Epithelial cell of prostate (primary cell): ENCODE measurements around a stretch of chr9.

DNA sequence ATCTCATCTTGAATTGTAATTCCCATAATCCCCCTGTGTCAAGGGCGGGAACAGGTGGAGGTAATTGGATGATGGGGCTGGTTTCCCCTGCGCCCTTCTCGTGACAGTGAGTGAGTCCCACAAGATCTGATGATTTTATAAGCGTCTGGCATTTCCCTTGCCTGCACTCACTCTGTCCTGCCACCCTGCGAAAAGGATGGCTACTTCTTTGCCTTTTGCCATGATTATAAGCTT is 902 bp upstream of the RUSC2 start:
- RRBS = no CpG with 5 or more reads among the region's 5 CpGs

DNA sequence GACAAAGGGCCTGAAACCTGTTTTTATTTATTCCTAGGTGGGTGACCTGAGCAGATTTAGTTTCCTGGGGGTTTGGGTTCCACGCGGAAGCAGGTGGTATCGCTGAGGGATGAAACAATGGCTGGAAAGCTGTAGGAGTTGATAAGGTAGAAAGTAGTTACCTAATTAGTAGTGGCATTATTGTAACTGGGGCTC is 1.1 kb downstream of the RUSC2 start:
- RRBS = no CpG with 5 or more reads among the region's 3 CpGs

DNA sequence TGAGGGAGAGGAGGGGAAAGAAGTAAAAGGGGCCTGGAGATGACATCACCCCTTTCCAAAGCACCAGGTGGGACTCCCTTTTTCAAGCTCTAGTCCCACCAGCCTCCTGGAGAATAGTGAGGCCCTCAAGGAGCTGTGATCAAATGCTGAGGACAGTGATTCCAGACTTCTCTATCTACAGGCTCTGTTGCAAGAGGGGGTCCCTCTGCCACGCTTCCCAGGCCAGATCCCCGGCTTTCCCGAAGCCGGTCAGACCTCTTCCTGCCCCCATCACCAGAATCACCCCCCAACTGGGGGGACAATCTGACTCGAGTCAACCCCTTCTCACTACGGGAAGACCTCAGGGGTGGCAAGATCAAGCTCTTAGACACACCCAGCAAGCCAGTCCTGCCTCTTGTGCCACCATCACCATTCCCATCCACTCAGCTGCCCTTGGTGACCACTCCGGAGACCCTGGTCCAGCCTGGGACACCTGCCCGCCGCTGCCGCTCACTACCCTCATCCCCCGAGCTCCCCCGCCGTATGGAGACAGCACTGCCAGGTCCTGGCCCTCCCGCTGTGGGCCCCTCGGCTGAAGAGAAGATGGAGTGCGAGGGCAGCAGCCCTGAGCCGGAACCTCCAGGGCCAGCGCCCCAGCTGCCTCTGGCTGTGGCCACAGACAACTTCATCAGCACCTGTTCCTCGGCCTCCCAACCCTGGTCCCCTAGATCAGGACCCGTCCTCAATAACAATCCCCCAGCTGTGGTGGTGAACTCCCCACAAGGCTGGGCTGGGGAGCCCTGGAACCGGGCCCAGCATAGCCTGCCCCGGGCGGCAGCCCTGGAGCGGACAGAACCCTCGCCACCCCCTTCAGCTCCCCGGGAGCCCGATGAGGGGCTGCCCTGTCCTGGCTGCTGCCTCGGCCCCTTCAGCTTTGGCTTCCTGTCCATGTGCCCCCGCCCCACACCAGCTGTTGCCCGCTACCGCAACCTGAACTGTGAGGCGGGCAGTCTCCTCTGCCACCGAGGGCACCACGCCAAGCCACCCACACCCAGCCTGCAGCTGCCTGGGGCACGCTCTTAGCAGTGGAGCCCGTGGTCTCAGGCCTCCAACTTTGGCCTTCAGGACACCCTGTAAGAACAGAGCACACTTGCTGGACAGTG is 4.0 kb downstream of the TESK1 start:
- RRBS = 80% methylated on average over 5 of the region's 36 CpGs

DNA sequence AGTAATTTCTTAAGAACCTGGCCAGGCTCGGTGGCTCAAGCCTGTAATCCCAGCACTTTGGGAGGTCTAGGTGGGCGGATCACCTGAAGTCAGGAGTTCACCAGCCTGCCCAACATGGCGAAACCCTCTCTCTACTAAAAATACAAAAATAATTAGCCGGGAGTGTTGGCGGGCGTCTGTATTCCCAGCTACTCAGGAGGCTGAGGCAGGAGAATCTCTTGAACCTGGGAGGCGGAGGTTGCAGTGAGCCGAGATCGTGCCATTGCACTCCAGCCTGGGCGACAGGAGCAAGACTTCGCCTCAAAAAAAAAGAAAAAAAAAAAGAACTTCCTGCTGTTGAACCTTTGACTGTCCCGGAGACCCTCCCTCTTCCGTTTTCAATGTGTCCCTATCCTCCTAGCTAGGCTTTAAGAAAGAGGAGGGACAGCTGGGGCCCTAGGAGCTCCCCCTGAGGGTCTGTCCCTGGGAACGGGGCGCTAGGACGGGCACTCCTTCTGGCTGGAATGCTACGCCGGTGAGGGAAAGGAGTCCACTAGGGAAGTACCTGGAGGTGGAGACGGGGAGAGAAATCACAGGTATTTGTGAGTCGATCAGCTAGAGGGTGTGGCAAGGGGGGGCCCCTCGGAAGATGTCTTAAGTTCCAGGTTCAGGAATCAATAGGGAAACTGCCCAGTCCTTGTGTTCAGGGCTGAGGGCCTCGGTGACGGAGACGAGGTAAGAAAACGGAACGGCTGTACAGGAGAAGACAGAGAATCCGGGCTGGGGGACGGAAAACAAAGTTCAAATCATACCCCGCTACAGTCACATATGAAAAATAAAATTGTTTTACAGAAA is 4.7 kb downstream of the SIT1 start:
- RRBS = no CpG with 5 or more reads among the region's 29 CpGs

GRCh38 chr9:35664098-35664857 is 717 bp downstream of the ARHGEF39 start:
- RRBS = no CpG with 5 or more reads among the region's 10 CpGs

- RRBS = no CpG with 5 or more reads among the region's 12 CpGs
These were observed 19.2 kb downstream of the TLN1 start for GRCh38 chr9:35712661-35713408.

GRCh38 chr9:35726617-35727359 is 5.2 kb downstream of the TLN1 start:
- RRBS = no CpG with 5 or more reads among the region's 5 CpGs

DNA sequence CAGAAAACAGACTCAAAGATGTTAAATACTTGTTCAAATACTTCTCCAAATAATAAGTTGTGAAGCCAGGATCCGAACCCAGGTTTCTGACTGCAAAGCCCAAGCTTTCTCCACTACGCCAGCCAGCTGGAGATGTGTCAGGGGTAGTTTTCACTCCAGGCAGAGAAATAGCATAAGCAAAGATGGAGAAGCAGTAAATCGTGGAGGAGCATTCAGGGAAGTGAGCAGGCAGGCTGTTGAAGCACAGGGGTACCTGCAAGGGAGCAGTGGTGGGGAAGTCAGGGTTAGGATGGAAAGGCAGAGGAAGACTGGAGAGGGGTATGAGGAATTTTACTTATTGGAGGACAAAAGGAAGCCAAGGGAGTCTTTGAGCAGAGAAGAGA is 2.9 kb downstream of the TLN1 start:
- RRBS = no CpG with 5 or more reads among the region's 3 CpGs

- RRBS = no CpG with 5 or more reads among the region's 13 CpGs
These were observed 5.8 kb downstream of the CREB3 start for GRCh38 chr9:35737977-35738966.

- RRBS = under 1% methylated on average over 12 of the region's 45 CpGs
These were observed 604 bp downstream of the HINT2 start for GRCh38 chr9:35813933-35814943.

- RRBS = no CpG with 5 or more reads among the region's 10 CpGs
These were observed 12.2 kb downstream of the OR2S2 start for GRCh38 chr9:35945691-35946220.

- RRBS = no CpG with 5 or more reads among the region's 8 CpGs
These were observed 6.2 kb downstream of the OR2S2 start for GRCh38 chr9:35951705-35952227.

GRCh38 chr9:36145522-36145989 is 9.0 kb downstream of the GLIPR2 start:
- RRBS = no CpG with 5 or more reads among the region's 1 CpG

DNA sequence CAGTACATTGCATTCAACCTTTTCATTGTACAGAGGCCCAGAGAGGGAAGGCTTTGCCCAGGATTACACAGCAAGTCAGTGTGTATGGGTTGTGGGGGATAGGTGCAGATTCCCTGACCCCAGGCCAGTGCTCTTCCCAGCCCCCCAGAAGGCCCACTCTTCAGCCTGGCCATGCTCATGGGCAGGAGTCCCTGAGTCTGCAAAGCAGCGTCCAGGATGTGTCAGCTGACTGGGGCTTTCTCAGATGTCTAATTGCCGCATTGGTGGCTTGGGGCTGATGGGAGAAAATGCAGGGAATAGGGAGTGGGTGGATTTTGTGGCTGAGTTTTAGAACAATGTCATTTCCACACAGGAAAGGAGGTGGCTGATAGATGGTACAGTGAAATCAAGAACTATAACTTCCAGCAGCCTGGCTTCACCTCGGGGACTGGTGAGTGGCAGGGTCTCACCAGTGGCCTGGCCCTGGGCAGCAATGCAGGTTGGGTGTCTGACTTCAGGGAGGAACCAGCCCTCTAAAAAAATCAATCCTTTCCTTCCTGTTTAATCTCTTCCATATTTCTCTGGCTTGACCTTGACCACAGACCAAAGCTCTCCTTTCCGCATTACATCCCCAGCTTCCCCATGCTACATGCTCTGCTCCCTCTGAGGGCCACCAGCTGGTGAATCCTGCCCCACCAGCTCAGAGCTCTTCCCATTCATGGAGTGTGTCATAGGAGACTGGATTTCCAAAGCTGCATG is 14.2 kb downstream of the GLIPR2 start:
- RRBS = no CpG with 5 or more reads among the region's 4 CpGs

GRCh38 chr9:36166494-36167047 is 2.6 kb upstream of the CCIN start:
- RRBS = 0% methylated on average over 3 of the region's 48 CpGs

GRCh38 chr9:36211573-36212248 is 21.0 kb downstream of the CLTA start:
- RRBS = no CpG with 5 or more reads among the region's 8 CpGs

DNA sequence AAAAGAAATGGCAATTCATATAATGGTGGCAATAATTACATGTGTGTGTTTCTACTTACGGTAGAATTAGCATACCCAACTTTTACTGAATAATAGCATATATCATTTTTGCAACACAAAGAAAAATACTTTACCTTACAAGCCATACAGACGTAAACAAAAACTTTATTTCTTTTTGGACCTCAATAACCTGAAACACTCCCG is 204 bp downstream of the RNF38 start:
- RRBS = no CpG with 5 or more reads among the region's 3 CpGs

- RRBS = 2% methylated on average over 31 of the region's 72 CpGs
These were observed 86.0 kb upstream of the MELK start for GRCh38 chr9:36486434-36487414.

DNA sequence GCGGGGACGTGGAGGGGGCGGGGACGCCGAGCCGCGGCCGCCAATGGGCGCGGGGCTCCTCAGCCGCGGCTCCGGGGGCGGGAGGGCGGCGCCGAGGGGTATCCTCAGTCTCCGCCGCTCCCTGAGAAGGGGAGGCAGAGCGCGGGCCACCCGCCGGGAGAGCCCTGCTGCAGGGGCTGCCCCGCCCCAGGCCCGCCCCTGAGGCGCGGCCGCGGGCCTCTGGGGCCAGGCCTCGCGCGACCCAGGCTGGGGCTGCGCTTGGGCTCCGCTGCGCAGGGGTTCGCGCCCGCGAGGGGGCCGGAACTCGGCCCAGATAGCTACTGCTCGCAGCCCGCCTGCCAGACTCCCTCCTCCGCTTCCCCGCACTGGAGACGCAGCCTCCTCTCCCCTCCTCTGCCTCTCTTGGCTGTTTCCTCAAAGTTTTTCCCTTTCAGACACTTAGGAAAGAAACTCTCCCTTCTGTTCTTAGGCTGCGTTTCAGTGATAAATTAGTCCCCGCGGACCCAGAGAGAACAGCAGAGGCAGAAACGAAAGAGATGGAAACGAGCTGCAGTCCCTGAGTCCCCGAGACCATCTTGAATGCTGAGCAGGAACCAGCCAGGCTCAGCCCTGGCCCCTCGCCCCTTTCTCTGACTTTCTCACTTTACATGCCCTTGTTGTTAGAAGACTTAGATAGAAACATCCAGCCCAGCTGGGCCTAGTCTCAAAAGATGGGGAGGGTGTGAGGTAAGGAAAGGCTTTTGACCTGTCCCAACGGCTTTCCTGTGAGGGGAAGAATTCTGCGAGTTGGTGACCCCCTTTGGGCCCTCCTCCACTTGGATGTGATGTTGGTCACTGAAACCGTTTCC is 84.8 kb upstream of the MELK start:
- RRBS = 0% methylated on average over 14 of the region's 56 CpGs

- RRBS = no CpG with 5 or more reads among the region's 14 CpGs
These were observed 40.2 kb downstream of the PAX5 start for GRCh38 chr9:36993657-36994474.